NT2/D1 (cell line): ENCODE measurements around the genes TLE6 and SMIM24.

DNA sequence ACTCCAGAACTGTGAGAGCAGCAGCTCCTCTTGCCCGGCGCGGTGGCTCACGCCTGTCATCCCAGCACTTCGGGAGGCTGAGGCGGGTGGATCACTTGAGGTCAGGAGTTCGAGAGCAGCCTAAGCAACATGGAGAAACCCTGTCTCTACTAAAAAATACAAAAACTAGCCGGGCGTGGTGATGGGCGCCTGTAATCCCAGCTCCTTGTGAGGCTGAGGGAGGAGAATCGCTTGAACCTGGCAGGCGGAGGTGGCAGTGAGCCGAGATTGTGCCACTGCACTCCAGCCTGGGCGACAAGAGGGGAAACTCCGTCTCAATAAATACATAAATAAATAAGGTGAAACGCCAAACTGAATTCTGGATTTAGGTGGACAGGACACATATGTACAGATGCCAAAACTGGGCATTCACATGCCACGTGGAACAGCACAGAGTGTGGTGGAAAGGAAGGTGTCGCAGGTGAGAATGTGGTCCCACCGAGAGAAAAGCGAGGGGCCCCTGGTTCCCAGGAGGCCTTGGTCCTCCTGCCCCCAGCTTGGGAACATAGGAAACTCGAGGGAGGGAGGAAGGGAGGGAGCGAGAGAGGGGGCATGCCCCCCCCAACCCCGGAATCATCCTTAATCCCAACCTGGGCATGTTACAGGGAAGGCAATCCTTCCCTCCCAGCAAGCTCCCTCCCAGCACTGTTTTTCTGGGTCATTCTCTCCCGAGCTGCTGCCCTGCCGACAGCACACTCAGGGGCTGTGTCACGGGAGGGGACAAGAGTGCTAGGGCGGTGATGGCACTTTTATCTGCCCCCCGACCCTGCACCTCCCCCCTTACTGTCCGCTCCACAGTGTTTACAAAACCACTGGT is 12.3 kb downstream of the LINGO3 start:
- RRBS, 2 experiments, result 100% methylated on average over 1 of the region's 29 CpGs; no CpG with 5 or more reads in 1 of the 2 experiments

DNA sequence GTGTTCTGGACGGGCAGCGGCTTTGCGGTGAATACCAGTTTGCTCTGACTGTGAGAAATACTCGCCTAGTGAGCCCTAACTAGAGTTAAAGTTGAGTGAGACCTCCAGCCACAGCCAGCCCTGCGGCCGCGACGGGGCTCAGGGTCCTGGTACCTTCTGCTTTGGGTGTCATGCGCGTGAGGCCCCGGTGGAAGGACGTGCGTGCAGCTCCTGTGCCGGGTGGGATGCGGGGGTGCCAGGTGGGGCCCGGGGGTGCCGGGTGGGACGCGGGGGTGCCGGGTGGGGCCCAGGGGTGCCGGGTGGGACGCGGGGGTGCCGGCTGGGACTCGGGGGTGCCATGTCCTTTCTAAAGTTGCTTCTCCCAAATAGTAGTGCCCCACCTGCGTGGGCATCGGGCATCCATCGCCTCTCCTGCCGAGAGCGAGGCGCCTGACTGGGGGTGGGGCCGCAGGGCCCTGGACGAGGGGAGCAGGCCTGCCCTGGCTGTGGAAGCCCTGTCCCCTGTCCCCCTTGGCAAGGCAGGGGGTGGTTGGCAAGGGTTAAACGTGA is 8.4 kb upstream of the TMPRSS9 start:
- RRBS, 2 experiments, result no CpG with 5 or more reads among the region's 34 CpGs

DNA sequence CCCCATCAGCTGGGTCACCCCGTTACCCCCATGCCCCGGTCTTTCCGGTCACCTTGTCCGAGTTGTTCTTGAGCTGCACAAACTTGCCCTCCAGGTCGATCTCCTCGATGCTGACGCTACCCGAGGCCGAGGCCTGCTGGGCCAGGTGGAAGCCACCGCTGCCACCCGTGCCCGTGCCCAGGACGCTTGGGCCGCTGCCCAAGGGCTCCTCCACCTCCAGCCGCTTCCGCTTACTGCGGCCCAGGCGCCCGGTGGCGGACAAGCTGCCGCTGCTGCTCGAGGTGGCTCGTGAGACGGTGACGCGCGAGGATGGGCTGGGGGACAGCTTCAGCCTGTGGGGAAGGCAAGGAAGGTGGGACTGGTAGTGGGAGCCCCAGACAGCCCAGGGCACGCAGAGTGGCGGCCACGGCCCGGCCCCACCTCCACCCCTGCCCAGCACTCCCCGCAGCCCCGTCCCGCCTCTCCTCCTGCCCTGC is 6.4 kb upstream of the TIMM13 start:
- RRBS, 2 experiments, result no CpG with 5 or more reads among the region's 34 CpGs

DNA sequence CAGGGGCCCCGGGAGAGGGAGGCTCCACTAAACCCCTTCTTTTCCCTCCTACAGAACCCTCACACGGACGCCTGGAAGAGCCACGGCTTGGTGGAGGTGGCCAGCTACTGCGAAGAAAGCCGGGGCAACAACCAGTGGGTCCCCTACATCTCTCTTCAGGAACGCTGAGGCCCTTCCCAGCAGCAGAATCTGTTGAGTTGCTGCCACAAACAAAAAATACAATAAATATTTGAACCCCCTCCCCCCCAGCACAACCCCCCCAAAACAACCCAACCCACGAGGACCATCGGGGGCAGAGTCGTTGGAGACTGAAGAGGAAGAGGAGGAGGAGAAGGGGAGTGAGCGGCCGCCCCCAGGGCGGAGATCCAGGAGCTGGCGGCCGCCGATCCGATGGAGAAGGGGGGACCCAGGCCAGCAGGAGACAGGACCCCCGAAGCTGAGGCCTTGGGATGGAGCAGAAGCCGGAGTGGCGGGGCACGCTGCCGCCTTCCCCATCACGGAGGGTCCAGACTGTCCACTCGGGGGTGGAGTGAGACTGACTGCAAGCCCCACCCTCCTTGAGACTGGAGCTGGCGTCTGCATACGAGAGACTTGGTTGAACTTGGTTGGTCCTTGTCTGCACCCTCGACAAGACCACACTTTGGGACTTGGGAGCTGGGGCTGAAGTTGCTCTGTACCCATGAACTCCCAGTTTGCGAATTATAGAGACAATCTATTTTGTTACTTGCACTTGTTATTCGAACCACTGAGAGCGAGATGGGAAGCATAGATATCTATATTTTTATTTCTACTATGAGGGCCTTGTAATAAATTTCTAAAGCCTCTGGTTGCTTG is 1.7 kb downstream of the GADD45B start:
- RRBS, 2 experiments, result 19 to 70% methylated on average over 1 to 3 of the region's 30 CpGs

- RRBS, 2 experiments, result no CpG with 5 or more reads among the region's 6 CpGs
Measured at GRCh38 chr19:2678008-2678485, 24.4 kb downstream of the GNG7 start.

DNA sequence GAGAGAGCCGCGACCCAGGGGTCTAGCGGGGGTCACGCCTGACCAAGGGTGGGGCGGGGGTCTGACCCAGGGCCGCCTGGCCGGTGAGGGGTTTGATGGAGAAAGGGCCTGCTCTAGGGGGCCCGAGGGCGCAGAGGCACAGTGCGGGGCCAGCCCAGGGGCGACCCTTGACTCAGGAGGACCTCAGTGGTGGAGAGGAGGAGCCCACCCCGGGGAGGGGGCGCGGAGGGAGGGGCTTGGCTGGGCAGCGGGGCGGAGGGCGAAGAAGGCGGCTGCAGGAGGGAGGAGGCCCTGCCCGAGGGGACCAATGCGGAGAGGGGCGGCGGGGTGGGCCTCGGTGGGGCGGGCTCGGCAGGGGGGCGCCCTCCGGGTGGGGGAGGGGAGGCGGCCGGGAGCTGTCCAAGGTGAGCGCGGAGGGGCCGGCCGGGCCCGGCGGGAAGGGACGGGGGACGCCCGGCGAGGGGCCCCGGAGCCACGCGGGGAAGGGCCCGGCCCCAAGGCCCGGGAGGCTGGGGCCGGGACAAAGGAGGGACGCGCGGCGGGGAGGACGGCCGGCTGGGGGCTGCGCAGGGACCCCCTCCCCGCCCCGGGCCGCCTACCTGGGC is 365 bp downstream of the DIRAS1 start:
- RRBS, 2 experiments, result under 1 to 2% methylated on average over 11 of the region's 55 CpGs

- RRBS, 2 experiments, result 95 to 100% methylated on average over 4 of the region's 19 CpGs
Measured at GRCh38 chr19:2765322-2765841, 17.7 kb downstream of the SGTA start.

- RRBS, 2 experiments, result no CpG with 5 or more reads among the region's 18 CpGs
Measured at GRCh38 chr19:2842401-2842776, 1.1 kb downstream of the ZNF555 start.

DNA sequence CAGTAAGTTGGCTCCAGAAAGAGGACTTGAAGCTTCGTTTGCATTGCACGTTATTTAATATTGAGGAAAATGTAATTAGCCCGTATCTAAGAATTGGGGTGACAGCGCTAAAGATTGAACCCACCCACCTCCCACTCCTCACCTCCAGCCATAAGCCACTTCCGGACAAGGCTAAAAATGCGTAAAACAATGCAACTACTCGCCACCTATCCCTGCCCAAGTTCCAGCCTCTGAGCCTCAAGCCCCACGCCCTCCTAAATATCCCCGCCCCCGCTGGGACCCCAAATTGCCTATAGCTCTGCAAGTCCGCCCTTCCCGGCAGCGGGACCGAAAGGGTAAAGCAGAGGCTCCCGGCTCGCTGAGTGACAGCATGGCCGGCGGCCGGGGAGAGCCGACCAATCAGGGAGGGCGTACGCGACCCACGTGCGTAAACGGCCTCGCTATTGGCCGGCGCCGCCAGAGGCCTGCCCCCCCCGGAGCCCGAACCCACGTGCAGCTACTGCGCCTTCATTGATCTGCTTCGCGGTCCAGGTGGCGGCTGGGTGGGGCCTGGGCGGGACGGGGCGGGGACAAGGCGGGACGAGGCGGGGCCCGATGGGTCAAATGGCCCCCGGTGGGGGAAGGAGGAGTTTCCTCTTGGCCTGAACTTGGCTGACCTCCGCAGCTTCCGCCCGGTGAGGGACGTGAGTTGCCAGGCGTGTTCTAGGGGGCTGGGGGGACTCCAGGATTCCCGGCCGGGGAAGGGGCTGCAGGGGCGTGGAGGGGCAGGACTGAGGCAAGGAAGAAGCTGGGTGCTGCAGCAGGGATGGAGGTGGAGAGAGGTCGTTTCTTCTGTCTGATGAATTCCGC is at the start of gene TLE6:
TLE6 (plus strand) TSS at position 628 of the 849 bp plus-strand sequence.
- RRBS, 2 experiments, result 1 to 2% methylated on average over 20 of the region's 55 CpGs

- RRBS, 2 experiments, result no CpG with 5 or more reads among the region's 17 CpGs
Measured at GRCh38 chr19:3054941-3055579, 7.2 kb downstream of the TLE5 start.

- RRBS, 2 experiments, result no CpG with 5 or more reads among the region's 34 CpGs
Measured at GRCh38 chr19:3149597-3150641, 14.1 kb downstream of the GNA15 start.

DNA sequence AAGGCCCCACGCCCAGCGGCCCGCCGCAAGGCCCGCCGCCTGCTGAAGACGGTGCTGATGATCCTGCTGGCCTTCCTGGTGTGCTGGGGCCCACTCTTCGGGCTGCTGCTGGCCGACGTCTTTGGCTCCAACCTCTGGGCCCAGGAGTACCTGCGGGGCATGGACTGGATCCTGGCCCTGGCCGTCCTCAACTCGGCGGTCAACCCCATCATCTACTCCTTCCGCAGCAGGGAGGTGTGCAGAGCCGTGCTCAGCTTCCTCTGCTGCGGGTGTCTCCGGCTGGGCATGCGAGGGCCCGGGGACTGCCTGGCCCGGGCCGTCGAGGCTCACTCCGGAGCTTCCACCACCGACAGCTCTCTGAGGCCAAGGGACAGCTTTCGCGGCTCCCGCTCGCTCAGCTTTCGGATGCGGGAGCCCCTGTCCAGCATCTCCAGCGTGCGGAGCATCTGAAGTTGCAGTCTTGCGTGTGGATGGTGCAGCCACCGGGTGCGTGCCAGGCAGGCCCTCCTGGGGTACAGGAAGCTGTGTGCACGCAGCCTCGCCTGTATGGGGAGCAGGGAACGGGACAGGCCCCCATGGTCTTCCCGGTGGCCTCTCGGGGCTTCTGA is 1.0 kb downstream of the S1PR4 start:
- RRBS, 2 experiments, result 96 to 97% methylated on average over 4 of the region's 41 CpGs

- RRBS, 2 experiments, result no CpG with 5 or more reads among the region's 21 CpGs
Measured at GRCh38 chr19:3180706-3181218, 2.2 kb downstream of the S1PR4 start.

GRCh38 chr19:3203631-3204459 is 18.1 kb downstream of the NCLN start:
- RRBS, 2 experiments, result 88 to 93% methylated on average over 2 to 13 of the region's 35 CpGs

DNA sequence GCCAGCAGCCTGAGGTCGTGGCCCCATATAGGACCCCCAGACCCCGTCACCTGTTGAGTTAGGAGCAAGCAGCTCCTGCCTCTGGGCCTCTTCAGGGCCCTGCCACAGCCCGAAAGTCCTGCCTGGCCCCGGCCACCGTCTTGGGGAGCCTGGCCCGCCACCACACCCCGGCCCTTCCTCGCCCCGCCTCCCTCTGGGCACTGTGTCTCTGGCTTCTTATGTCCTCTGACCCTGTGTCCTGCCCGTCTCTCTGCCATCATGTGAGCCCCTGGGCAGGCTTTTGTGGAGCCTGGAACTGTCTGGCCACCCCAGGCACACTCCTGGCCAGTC is 19.2 kb downstream of the NCLN start:
- RRBS, 2 experiments, result 86 to 100% methylated on average over 4 of the region's 10 CpGs

DNA sequence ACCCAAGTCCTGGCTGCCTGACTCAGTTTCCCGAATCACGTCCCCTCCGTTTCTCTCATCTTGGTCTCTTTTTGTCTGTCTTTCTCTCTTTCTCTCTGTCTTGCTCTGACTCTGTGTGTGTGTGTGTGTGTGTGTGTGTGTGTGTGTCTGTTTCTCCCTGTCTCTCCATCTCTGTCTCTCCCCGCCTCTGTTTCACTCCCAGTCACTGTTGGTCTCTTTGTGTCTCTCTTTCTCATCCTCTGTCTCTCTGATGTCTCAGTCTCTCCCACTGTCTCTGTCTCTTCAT is 2.4 kb downstream of the NFIC start:
- RRBS, 2 experiments, result no CpG with 5 or more reads among the region's 4 CpGs

- RRBS, 2 experiments, result no CpG with 5 or more reads among the region's 9 CpGs
Measured at GRCh38 chr19:3371403-3371936, 5.1 kb downstream of the NFIC start.

DNA sequence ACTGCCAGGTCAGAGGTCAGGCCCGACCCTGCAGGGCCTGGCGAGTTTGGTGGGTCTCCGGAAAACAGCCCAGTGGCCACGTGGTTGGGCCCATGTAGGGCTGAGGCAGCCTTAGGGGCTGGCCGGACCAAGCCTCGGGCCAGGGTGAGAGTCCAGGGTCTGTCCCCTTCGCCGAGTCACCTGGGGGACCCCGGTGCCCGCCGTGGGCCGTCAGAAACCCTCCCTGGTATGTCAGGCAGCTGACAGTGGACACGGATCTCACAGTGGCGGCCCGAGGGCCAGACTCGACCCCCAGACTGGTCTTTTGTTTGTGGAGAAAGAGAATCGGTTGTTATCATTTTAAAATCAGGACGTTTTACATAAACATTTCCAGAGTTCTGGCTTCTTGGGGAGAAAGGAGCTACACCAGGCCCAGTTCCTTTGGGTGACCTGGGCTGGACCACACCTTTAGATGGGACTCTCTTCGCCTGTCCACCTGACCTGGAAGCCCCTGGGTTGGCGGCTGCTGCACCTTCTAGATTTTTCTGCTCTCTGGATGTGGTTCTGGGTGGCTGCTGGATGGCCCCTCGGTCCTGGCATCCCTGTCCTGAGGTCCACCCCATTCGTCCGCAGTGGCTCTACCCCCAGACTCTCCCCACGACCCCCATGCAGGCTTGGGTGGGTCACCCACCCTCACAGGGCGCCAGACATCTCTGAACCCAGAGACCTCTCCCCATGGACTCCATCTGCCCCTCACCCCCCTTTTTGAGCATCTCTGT is 26.2 kb downstream of the SMIM24 start:
- RRBS, 2 experiments, result 86 to 92% methylated on average over 7 of the region's 25 CpGs

DNA sequence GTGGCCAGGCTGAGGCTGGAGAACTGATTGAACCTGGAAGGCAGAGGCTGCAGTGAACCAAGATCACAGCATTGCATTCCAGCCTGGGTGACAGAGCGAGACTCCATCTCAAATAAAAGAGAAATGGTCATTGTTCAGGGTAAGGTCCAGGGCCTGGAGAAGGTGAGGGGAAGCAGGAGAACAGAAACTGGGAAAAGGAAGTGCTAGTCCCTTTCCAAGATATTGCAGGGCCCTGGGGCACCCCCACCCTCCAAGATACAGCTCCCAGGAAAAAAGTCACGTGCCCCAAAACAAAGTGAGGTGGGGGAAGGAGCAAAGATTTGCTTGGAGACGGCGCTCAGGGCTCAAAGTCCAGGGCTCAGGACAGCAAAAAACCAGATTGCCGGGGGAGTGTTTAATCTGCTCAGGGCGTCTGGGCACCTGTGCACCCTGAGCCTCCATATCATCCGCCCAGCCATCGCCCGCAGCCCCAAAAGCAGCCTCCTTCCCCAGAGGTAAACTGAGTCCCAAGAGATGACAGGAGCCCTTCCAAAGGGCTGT is 6.4 kb downstream of the SMIM24 start:
- RRBS, 2 experiments, result no CpG with 5 or more reads among the region's 9 CpGs

DNA sequence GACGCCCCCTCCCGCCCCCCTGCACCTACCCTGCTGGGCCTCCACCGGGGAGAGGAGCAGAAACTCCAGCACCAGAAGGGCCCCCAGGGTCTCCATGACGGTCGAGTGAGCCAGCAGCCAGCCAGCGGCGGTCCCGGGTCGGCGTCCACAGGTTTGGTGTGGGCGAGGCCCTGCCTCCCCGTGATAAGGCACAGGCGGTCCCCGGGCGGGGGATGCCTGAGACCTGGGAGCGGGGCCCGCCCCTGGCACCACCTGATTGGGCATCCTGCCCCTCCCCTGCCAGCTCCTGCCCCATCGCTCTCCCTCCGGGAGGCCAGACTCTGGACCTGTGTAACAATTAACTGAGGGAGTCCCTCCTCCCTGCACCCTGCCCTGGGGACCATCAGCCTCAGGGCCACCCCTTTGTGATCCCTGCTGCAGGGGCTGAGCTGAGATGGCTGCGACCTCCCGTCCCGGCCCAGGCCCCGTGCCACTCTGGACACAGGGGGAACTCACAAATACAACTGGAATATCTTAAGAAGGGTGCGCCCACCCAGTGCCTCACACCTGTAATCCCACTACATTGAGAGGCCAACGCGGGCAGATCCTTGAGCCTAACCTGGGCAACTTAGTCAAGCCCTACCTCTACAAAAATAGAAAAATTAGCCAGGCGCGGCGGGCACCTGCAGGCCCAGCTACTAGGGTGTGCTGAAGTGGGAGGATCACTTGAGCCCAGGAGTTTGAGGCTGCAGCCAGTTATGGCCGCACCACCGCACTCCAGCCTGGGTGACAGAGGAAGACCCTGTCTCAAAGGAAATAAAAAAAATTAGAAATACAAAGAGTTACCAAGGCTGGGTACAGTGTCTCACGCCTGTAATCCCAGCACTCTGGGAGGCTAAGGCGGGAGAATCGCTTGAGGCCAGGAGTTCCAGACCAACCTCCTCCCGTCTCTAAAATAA is at the start of gene SMIM24:
SMIM24 (minus strand) TSS at position 158 of the 938 bp plus-strand sequence.
- RRBS, 2 experiments, result 75 to 94% methylated on average over 13 to 15 of the region's 35 CpGs